Iris pigment epithelial cell (primary cell): ENCODE measurements around the gene NOP56.

DNA sequence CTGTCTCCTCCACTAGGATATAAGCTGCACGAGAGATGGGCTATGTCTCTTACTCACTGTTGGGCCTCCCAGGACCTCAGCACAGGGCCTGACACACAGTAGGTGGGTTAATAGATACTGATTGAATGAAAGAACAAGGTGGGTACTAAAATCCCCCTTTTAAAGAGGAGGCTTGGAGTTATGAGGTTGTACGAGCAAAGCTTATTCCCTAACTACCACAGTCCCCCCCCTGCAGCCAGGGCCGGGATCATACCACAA is 8.6 kb downstream of the SIRPA start:
- RRBS: no CpG with 5 or more reads among the region's 3 CpGs

DNA sequence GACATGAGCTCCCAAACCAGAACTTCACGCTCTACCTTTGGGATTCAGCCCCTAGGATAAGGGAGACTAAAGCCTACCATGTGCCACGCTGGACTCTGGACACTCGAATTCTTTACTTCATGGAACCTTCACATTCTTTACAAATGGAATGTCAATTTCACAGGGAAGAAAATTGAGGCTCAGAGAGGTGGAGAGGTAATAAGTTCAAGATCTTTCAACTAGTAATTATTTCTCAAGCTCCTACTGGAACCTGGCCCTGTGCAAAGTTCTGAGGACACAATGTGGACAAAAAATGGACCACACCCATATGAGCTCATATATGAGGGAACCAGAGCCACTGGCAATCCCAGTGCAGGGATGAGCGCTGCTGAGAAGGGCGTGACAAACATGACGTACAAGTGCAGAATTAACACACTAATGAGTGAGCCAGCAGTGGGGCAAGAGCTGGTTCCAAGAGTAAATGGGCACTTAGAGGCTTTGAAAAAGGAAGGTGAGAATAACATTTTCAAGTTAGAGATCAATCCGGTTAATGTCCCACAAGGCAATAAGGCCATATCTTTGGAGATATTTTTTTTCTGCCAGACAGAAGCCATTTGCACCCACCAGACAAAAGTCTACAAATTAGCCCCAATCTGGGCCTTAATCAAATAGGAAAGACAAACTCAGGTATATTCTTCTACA is 48.5 kb downstream of the SIRPA start:
- RRBS: no CpG with 5 or more reads among the region's 7 CpGs

DNA sequence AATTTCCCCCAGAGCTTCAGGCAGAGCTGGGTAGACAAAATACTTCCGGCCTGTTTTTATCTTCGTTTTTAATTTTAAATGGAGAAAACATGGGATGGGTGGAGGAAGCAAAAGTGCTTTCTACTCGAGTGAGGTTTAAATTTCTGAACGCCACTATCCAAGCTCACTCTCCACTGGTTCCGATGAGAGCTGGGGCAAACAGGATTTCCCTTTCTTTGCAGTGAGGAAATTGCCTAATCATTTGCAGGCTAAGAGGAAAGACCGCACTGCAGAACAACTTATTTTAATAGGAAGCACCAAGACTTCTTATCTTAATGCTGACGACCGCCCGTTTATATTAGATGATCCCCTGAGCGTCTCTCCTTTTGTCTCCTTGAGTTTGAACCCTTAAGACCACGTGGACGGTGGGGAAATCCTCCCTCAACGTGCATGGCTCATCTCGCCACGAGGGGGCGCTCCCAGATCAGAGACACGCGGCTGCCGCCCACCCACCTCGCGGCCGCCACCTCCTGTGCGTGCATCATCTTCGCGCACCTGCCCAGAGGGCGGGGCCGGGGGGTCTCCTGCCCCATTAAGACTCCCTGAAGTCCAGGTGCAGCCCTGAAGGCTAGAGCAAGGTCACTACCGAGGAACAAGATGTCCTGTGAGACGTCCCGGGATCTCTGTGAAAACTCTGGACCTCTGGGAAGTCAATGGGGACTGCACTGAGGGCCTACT is 28.3 kb downstream of the PDYN start:
- RRBS: 29% methylated on average over 4 of the region's 30 CpGs

DNA sequence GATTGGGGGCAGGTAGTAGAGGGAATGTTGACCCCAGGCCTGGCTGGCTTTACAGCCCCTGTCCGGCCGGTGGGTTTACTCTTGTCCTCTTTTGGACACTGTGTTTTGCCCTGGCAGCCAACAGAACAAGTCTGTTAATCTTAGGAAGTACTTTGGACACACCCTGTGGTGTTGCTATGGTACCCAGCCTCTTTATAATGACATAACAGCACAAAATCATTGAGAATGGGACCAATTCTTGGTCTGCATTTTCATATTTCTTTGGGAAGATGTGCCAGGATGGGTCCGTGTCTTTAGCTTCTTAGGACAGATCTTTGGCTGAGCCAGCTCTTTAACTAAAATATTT is 8.2 kb downstream of the STK35 start:
- RRBS: no CpG with 5 or more reads among the region's 3 CpGs

GRCh38 chr20:2142492-2143175 is 41.0 kb downstream of the STK35 start:
- RRBS: no CpG with 5 or more reads among the region's 14 CpGs

DNA sequence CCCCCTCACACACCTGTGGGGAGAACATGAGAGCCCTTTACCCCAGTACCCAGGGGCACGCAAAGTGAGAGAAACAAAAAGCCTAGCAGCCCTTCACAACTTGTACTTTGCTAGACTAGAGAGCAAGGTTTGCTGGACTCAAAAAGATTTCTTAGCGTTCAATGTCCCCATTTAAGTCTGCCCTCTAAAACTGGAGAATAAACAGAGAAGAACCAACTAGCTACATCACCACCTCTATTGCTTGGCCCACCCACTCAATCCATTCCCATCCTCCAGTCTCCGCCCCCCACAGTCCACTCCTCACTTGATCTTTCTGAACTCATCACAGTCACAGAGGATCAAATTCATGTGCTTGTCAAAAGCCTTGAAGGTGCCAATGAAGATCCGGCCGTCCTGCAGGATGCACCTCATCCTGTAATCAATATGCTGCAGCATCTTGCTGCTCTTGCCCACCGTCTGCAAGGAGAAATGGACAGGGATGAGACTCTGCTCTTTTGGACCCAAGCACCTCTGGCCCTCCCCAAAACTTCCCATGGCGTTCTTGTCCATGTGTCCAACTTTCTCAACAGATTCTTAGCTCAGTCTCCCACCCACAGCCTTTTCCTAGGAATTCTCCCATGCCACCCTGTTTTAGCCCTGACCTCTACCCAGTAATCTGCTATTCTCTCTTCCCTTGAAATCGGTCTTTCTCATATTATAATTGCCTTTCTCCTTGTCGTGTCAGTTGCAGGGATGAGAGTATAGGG is 3.1 kb downstream of the SNRPB start:
- RRBS: no CpG with 5 or more reads among the region's 9 CpGs

GRCh38 chr20:2651635-2652757 is at the start of gene NOP56:
NOP56 (plus strand) TSS chr20:2652632.
- RRBS: 2% methylated on average over 40 of the region's 105 CpGs

DNA sequence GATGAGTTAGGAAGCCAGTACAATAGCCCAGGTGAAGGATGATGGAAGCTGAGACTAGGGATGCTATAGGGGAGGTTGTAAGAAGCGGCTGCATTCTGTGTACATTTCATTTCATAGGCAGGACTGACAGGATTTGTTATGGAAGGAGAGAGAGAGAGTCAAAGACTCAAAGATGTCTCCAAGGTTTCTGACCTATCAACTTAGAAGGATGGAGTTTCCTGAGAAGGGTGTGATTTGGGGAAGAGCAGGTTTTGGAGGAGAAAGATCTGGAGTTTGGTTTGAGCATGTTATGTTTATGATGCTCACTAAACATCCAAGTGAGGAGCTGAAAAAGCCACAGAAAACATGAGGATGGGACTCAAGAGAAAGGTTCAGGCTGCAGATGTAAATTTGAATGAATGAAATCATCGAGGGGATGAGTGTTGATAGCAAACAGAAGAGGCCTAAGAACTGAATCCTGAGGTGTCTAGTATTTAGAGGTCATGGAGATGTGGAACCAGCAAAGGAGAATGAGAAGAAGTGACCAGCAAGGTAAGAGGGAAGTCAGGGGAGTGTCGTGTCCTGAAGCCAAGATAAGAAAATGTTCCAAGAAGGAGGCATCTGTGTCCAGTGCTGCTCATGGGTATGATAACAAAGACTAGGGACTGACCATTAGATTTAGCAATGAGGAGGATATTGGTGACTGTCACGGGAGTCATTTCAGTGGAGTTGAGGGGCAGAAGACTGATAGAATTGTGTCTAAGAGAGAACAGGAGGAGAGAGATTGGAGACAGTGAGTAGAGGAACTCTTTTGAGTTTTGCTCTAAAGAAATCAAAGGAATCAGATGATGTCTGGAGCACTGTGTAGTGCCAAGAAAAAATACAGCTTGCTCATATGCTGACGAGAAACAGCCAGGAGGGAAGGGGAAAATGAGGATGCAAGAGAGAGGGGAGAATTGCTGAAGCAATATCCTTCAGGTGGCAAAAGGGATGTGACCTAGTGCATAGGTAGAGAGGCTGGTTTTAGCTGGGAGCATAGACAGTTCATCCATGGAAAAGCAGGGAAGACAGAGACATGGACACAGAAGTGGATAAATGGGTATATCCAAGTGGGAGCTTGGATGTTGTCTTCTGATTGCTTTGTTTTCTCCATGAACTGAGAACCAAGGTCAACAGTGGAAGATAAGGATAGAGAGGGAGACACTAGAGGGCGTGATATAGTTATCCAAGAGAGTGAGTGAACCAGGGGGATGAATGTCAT is 20.1 kb downstream of the EBF4 start:
- RRBS: no CpG with 5 or more reads among the region's 6 CpGs

GRCh38 chr20:2741896-2742261 is 49.3 kb downstream of the EBF4 start:
- RRBS: no CpG with 5 or more reads among the region's 7 CpGs

- RRBS: 3% methylated on average over 17 of the region's 41 CpGs
These were observed 554 bp downstream of the VPS16 start for GRCh38 chr20:2840905-2841692.

DNA sequence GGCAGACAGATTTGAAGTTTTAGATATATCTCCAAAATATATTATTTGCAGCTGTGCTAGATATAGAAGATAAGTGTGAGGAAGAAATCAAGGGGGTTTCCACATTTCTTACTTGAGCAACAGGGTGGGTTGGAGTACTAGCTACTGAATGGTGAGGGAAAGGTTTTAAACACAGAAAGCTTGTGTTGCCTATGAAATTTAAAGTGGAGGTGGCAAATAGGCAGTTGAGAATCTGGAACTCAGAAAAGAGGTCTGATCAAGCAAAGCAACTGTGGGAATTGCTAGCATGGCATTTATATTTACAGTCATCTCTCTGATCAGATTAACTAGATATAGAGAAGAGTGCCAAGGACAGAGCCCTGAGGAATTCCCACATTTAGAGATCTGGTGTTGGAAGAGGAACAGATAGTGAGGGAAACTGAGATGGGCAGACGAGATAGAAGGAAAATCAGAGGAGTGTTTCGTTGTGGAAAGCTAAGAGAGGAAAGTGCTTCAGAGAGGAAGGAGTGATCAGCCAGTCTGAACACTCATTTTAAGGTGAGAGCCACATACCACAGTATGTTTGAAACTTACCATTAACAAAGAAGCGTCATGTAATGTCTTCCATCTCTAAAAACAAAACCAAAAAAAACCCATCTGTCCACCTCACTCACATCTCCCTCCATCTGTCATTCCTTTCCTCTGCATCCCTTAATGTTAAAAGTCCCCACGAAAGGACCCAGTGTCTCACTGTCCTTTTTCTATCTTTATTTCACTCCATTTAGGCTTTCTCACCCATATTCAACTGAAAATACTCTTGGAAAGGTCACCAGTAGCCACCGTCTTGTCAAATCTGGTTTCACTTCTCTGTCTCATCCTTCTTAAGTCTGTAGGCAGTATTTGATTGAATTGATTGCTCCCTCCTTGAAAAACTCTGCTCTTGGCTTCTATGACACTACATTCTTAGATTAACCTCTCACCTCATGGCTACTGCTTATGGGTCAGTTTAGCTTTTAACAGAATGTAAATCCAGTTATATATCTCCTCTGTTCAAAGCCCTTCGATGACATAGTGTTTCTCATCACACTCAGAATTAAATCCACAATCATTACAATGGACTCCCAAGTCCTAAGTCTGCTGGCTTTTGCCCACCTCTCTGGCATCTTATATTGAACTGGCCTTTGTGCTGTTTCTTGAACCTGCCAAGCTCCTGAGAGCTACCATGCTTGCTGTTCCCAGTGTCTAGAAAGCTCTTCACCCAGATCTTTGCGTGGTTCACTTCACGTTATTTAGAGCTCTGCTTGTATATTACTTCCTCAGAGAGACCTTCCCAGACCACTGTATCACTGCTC is 59.4 kb upstream of the GNRH2 start:
- RRBS: no CpG with 5 or more reads among the region's 8 CpGs

DNA sequence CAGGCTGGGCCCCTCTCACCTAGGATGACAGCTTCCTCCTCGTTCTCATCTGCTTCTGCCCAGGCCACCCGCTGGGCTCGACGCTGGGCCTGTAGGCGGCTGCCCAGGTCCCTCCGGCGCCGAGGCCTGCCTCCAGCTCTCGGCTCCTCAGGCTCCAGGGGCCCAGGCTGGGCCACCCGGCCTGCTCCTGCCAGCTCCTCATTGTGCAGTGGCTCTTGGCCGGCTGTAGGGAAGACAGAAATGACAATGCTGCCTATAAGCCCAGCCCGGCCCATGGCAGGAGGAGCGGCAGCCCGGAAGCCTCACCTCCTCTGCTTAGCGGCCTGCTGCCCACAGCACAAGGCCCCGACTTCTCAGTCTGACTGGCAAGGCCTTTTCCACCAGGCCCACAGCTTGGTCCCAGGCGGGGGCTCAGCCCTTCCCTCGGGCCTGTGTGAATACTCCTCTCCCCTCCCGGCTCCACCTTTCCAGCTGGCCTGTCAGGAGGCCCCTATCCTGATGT is 1.2 kb downstream of the DDRGK1 start:
- RRBS: 42% methylated on average over 6 of the region's 19 CpGs

DNA sequence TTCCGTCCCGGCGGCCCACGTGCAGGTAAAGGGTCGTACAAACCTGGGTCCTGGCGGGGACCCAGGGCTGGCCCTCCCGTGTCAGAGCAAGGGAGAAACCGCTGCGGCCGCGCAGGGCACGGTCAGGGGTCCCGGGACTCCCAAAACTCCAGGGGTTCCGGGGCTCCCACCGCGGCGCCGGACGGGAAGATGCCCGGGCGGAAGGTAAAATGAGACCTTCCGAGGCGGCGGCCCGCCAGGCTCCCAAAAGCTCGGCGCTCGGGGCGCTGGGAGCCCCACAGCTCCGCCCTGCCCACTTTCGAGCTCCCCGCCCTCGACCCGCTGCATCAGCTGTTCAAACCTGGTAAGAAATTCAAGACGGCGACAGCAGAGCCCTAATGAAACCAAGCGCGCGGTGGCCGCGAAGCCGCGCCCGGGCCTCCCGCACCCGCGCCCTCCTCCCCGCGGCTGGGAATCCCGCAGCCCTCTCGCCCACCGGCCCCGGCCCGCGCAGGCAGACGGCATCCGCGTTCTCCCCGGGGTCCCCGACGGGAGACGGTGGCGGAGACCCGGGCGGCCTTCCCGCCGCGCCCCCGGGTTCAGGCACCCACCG is 389 bp downstream of the SLC4A11 start:
- RRBS: 4% methylated on average over 18 of the region's 70 CpGs

DNA sequence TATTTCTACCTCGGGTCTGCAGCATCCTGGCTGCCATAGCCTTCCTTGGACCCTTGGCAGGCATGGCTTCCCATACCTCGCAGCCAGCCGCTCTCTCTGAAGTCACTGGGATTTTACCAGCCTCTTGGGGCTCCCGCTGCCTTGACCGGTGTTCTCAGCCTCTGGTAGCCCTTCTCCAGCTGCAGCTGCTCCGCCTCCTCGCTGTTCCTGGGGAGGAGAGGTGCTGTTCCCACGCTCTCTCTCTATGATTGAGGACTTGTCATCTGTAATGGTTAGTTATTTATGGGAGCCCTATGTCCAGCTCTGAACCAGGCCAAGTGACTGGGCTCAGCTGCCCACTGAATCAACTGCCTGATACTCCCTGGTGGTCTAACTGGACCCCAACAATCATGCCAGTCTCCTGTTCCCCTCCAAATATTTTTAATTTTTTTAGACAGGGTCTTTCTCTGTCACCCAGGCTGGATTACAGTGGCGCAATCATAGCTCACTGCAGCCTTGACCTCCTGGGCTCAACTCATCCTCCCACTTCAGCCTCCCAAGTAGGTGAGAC is 4.7 kb upstream of the SLC4A11 start:
- RRBS: no CpG with 5 or more reads among the region's 9 CpGs

GRCh38 chr20:3360628-3361032 is 46.8 kb downstream of the DNAAF9 start:
- RRBS: no CpG with 5 or more reads among the region's 5 CpGs

- RRBS: no CpG with 5 or more reads among the region's 6 CpGs
These were observed 24.4 kb downstream of the DNAAF9 start for GRCh38 chr20:3383143-3383473.

DNA sequence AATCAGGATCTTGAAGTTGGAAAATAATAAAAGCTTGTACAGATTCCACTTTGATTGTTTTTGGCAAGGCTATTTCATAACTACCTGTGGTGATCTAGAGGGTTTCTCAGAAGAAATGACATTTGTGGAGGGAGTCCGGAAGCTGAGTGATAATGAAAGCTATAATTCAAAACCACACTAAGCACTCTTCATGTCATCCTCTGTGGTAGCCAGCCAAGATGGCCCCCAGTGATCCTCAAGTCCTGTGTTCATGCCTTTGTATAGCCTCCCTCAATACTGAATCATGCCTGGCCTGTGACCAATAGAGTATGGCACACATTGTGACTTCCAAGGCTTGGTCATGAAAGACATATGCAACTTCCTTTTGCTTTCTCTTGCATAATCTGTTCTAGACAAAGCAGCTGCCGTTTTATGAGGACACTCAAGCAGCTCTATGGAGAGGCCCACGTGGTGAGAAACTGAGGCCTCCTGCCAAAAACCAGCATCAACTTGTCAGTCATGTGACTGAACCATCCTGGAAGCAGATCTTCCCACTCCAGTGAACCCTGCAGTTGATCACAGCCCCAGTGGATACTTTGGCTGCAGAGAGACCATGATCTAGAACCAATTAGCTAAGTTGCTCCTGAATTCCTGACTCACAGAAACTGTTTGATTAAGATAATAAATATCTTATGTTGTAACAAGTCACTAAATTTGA is 12.8 kb upstream of the DNAAF9 start:
- RRBS: no CpG with 5 or more reads among the region's 3 CpGs

- RRBS: no CpG with 5 or more reads among the region's 4 CpGs
These were observed 49.1 kb downstream of the ATRN start for GRCh38 chr20:3519690-3520598.

GRCh38 chr20:3522953-3523497 is 52.2 kb downstream of the ATRN start:
- RRBS: no CpG with 5 or more reads among the region's 5 CpGs

DNA sequence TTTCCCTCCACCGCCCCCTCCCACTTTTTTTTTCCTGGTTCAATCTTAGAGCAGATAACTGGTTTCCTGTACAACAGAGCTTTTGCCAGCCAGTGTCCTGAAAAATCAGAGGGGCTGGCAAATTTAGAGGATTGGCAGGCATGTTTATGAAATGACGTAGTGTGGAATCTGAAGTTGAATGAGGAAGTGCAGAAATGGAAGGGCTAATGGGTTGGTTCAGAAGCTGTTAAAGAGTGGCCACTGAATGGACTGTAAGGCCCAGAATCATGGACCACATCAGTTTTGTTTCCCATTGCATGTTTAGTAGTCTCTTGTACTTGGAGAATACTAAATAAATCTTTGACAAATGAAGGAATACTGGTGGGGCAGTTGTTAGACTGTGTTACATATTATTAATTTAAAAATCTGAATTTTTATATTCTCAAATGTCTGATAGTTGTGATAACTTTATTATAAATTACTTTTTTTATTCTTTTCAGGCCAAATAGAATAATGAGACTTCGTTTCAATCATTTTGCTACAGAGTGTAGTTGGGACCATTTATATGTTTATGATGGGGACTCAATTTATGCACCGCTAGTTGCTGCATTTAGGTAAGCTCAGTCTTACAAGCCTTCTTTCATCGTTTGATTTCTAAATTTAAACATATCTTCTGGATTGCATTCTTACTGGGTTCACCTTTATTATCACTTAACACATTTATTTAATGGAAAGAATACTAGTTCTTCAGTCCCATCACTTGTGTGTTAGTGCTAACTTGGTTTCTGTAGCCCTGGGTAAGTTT is 69.1 kb downstream of the ATRN start:
- RRBS: no CpG with 5 or more reads among the region's 5 CpGs